ENCODE results near the genes SNX2 and PPIC.

- PRO-cap, 10 experiments, result no peak in any of the 10 experiments
These were observed 77.6 kb downstream of the CDO1 start for GRCh38 chr5:115738597-115739496.

DNA sequence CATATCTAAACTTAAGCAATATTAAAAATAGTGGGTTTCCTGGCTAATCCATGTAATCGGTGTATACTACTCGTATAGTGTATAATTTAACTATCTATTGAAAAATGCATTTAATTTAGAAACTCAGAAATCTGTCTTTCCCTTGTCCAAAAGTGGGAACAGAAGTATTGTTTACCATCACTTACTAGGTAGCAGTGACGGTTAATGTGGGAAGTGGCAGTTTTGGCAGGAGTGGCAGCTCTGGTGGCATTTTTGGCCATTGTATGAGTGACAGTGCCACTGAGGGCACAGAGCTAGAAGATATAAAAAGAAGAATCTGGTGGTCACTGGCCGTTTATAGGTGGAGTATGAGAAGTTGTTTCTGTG, 1.9 kb downstream of the AP3S1 start:
- PRO-cap, 10 experiments, result no peak in any of the 10 experiments

GRCh38 chr5:116144466-116145366, 59.9 kb downstream of the COMMD10 start:
- PRO-cap, 10 experiments, result no peak in any of the 10 experiments

GRCh38 chr5:116159343-116159797, 74.5 kb downstream of the COMMD10 start:
- PRO-cap, 10 experiments, result no peak in any of the 10 experiments

GRCh38 chr5:116179299-116179764, 94.5 kb downstream of the COMMD10 start:
- PRO-cap, 10 experiments, result no peak in any of the 10 experiments

GRCh38 chr5:116193720-116194251, 109.0 kb downstream of the COMMD10 start:
- PRO-cap, 10 experiments, result no peak in any of the 10 experiments

GRCh38 chr5:116388717-116389241, 185.8 kb downstream of the SEMA6A start:
- PRO-cap, 10 experiments, result no peak in any of the 10 experiments

GRCh38 chr5:116533940-116534884, 40.4 kb downstream of the SEMA6A start:
- PRO-cap, 10 experiments, result no peak in any of the 10 experiments

DNA sequence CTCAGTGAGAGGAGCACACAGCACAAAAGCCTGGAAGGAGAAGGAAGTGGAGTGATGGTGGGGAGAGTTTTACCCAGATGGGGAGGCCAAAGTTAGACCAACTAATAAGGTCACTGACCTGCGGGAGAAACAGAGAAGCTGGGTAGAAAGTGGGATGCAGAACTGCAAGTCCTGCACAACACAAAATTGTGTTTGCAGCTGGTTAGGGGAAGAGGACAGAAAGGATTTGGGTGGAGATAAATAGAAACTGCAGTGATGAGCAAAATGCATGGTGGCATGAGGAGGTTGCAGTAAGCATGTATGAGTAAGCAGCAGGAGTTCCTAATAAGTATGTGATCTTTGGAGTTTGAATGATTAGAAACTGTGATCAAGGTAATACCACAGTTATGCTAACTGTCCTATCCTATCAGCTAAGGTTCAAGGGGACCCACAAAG, 39.5 kb downstream of the SEMA6A start:
- PRO-cap, 10 experiments, result no peak in any of the 10 experiments

- PRO-cap, 10 experiments, result peak in 1 of 10 experiments; most common plus-strand start chr5:116572469 (in 1); most common minus-strand start chr5:116572438 (in 1)
These were observed 2.3 kb downstream of the SEMA6A start for GRCh38 chr5:116572295-116572687.

DNA sequence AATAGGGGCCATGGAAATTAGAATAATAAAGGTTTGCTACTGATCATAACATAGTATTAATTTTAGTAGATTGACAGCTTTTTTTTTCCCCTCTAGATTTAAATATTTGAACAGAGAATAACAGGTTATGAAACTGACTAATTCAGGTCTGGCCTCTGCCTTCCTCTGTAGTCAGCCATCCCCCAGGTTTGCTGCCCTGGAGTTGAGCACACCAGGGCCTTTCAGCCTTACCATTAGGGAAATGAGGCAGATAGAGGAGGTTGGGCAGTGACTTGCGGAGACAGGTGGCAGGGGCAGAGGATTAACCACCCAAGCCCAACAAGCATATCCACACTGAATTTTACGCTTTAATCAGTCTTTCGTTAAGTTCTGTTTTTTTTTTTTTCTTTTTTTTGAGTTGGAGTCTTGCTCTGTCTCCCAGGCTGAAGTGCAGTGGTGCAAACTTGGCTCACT, 80.1 kb upstream of the TNFAIP8 start:
- PRO-cap, 10 experiments, result no peak in any of the 10 experiments

GRCh38 chr5:119340386-119341415, 15.1 kb upstream of the TNFAIP8 start:
- PRO-cap, 10 experiments, result no peak in any of the 10 experiments

DNA sequence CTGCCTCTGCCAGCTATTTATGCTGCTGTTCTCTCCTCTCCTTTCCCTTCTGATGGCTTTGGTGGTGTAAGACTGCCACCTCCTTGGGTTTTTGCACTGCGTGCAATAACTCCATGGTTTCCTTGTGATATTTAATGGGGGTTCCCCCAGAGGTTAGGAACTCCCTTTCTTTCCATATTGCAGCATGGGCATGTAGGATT, 24.0 kb upstream of the HSD17B4 start:
- PRO-cap, 10 experiments, result peak in 1 of 10 experiments; most common minus-strand start position 54 of the sequence (in 1)

DNA sequence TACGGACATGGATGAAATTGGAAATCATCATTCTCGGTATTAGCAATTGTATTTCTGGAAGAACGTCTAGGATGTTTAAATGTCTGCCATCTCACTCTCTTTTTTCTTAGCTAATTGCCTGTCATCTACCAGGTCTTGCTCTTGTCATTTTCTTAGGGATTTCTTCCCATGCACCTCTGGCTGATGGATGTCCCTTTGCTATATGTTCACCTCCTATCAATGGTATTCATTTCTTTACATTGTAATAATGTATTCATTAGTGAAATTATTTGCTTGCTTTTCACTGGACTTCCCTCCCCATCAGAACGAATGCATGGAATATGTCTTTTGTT, 539.7 kb upstream of the FTMT start:
- PRO-cap, 10 experiments, result no peak in any of the 10 experiments

- PRO-cap, 10 experiments, result peak in 1 of 10 experiments; most common minus-strand start chr5:122312788 (in 1)
These were observed 776 bp downstream of the SNCAIP start for GRCh38 chr5:122312383-122313643.

DNA sequence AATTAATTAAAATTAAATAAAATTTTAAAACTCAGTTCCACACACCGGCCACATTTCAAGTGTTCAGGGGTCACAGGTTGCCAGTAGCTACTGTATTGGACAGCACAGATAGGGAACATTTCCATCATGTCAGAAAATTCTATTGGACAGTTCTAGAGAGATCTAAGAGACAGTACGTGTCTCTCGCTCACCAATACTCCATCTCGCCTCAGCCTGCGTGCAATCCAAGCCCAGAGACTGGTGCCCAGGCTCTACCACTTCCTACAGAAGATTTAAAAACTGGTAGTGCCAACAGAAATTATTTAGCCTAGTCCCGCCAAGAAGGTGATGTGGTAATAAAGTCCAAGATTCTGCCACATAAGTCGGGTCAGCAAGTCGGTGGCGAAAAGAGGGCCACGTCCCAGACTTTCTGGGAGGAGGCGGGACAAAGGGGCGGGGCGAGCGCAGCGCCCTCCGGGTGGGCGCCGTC, 364 bp upstream of the SNX2 start:
- PRO-cap, 10 experiments, result peak in 9 of 10 experiments; most common minus-strand start position 411 of the sequence (in 4)

DNA sequence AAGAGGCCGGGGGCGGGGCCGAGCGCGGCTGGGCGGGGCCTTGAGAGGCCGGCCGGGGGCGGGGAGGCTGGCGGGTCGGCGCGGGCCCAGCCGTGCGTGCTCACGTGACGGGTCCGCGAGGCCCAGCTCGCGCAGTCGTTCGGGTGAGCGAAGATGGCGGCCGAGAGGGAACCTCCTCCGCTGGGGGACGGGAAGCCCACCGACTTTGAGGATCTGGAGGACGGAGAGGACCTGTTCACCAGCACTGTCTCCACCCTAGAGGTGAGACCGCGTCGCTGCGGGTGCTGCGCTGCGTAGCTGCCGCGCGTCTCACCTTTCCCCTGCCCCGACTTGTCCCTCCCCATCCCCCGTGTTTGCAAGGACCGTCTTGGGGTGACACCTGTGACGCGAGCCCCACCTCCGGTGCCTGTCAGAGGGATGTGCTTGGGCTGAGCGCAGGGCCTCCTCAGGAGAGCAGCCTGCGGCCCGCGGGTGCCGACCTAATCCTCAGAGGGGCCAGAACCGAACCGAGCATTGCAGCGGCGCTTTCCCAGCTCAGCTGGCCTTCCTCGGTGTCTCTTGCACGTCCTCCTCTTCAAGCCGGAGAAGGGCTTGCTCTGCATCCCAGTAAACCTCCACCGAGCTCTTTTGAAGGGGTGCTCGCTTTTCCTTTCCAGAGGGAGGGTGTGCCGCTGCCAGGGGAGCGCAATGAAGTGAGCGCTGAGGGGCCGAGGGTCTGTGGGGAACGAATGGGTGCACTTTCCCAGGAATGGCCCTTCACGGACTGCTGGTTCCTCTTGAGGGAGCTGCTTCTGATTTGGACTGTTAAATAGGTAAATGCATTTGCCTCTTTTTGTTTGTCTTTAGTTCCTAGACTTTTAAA, at the start of gene SNX2:
SNX2 (plus strand) TSS at position 130 of the 862 bp plus-strand sequence.
- PRO-cap, 10 experiments, result peak in 10 of 10 experiments; most common plus-strand start position 132 of the sequence (in 8); most common minus-strand start position 269 of the sequence (in 1)

DNA sequence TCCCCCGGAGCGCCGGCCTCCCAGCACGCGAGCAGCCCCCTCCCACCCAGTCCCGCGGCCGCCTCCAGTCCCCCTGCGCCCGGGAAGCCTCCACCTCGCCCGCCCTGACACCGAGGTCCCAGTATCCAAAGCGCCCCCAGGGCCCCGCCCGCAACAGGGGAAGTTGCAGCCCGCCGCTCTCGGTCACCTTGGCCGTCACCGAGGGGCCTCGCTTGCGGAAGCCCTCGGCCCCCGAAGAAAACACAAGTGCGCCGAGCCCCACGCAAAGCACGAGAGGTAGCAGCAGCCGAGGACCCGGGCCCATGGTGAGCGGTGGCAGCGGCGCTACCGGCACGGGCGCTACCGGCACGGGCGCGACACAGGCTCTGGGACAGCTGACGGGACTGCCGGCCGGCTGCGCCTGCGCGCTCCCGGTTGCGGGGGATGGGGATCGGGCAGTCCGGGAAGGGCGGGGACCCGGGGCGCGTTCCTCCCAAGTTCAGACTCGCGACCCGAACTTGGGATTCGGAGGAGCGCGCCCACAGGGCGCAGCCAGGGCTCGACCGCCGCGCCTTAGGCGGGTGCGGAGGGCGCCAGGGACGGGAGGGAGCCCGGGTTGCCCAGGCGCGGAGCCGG, at the start of gene PPIC:
PPIC (minus strand) TSS at position 404 of the 615 bp plus-strand sequence.
- PRO-cap, 10 experiments, result peak in 10 of 10 experiments; most common plus-strand start position 503 of the sequence (in 9); most common minus-strand start position 367 of the sequence (in 9)

- PRO-cap, 10 experiments, result peak in 2 of 10 experiments; most common minus-strand start chr5:123513454 (in 1)
These were observed 1.2 kb downstream of the CSNK1G3 start for GRCh38 chr5:123513107-123513605.

- PRO-cap, 10 experiments, result no peak in any of the 10 experiments
These were observed 96.9 kb downstream of the ZNF608 start for GRCh38 chr5:124649528-124650048.